Right common carotid artery plus branches (tissue), 1 donor: Measurements from ENCODE around the gene FAM120AOS.

DNA sequence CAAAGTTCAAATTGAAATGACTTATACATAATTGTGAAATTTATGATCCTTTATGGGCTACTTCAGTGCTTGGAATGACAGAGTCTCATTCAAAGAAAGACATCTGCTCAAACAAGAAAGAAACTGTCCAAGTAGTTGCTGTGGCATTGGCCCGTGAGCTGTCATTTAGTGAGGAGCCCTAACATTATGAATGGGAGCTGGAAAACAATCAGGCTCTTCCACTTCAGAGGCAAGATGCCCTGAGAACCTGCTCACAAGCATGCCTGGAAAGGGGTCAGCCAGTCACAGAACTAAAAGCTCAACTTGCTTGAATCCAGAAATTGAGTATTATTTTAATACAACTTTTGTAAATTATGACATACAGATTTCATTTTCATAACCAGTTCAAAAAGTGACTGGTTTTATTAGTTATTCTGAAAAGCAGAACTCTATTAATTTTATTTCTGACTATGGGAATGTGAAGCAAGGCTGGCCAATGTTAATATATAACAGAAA lies 63.3 kb downstream of the AUH start:
- PRO-cap: no peak

DNA sequence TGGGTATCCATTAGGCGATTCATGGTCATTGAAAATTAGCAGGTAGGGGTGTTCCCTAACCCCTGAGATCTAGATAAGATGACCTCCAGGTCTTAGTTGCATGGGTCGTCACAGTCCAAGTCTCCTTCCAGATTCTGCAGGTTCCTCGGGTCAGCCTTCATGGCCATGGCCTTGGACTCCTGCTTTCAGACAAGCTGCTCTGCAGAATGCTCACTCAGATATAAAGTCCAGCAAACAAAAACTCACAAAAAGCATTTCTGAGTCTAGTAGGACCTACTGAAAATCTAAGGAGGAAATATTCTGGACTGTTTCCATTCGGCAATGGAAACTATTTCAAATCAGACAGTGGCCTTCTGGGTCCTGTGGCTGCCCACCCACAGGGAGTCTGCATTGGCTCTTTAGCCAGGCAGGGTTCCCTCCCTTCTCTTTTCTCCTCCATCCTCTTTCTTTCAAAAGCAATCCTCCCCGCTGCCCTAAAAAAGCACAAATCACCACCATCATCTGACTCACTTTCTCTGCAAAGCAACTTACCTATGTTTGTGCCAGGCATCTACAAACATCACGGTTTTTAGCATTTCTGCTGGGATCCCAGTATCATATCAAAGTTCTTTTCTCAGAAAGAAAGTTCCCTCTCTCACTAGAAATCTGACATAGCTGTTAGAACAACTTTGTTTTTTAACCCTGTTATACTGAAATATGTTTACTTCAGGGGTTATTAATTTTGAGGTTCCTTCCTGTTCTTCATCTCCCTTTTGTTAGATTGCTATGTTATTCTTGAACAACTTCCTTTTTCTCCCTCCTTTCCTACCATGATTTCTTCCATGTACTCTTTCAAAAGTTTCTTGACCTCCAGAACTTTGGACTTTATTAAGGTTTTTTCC lies 20.3 kb downstream of the NFIL3 start:
- PRO-cap: no peak

- PRO-cap: no peak
These were observed 165.4 kb upstream of the NFIL3 start for GRCh38 chr9:91588953-91589439.

DNA sequence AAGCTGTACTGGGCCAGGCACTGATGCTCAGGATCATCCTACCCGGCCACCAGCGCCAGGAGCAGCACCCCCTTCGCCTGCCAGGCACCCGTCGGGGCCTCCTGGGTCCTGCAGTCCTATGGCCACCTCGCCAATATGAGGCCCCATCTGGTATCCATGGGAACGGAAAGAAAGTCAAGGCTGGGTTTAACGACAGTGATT lies 132.6 kb downstream of the ROR2 start:
- PRO-cap: no peak

GRCh38 chr9:91824475-91824814 lies 125.6 kb downstream of the ROR2 start:
- PRO-cap: no peak

DNA sequence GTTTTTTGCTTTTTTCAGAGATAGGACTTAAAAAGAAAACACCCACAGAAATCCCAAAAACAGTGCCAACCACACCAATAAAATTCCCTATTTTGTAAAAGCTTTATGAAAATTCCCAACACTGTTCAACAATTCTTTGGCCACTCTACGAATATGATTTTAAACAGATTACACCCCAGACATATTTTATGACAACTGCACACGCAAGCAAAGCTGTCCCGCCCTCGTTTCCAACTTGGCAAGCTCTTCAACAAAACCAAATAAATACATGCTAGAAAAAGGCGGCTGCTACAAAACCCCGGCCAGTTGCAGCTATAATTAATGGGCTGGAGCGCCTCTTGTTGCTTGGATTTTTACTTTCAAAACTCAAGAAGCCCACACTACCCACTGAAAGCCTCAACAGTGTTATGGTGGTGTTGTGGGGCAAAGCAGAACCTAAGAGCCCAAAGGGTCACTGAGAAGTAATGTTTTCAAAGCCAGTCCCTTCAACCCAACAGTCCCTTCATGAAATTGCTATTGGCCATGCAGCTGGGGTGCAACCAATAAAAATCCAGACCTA lies 4.3 kb downstream of the ROR2 start:
- PRO-cap: bidirectional peak, plus-strand start at position 321 of the sequence, minus-strand start at position 155 of the sequence

DNA sequence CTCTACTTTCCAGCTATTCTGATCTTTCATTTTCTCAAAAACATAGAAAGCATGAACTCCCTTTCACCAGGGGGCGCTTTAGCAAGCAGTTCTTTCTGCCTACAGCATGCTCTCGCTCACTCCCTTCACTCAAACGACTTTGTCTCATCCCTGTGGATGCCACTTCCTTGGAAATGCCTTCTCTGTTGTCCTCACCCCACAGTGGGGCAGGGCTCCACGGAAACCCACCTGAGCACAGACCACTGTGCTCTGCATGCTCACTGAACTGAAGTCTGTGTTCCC lies 4.8 kb upstream of the ROR2 start:
- PRO-cap: no peak

- PRO-cap: no peak
These were observed 17.2 kb downstream of the SPTLC1 start for GRCh38 chr9:92097803-92098564.

- PRO-cap: no peak
These were observed 2.5 kb upstream of the IARS1 start for GRCh38 chr9:92295784-92296692.

GRCh38 chr9:92616188-92617308 lies 53.4 kb downstream of the IPPK start:
- PRO-cap: bidirectional peak, plus-strand start at chr9:92616943, minus-strand start at chr9:92616840

DNA sequence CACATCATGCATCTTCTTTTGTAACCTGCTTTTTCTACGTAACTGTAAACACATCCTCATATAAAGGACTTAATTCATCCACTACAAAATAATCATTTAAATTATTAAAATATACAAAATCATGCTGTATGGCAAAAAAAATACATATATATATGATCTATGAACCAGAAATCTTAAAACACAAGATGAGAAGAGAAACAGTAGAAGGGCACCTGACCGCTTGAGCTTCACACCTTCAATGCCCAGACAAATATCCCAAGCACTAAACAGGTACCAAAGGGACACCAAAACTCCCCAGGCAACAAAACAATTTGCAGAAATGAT lies 4.3 kb downstream of the IPPK start:
- PRO-cap: no peak

- PRO-cap: unidirectional peak, plus-strand start at chr9:92669232
These were observed 1.1 kb downstream of the IPPK start for GRCh38 chr9:92668733-92669333.

GRCh38 chr9:93033332-93034234 lies 24.9 kb upstream of the SUSD3 start:
- PRO-cap: no peak

DNA sequence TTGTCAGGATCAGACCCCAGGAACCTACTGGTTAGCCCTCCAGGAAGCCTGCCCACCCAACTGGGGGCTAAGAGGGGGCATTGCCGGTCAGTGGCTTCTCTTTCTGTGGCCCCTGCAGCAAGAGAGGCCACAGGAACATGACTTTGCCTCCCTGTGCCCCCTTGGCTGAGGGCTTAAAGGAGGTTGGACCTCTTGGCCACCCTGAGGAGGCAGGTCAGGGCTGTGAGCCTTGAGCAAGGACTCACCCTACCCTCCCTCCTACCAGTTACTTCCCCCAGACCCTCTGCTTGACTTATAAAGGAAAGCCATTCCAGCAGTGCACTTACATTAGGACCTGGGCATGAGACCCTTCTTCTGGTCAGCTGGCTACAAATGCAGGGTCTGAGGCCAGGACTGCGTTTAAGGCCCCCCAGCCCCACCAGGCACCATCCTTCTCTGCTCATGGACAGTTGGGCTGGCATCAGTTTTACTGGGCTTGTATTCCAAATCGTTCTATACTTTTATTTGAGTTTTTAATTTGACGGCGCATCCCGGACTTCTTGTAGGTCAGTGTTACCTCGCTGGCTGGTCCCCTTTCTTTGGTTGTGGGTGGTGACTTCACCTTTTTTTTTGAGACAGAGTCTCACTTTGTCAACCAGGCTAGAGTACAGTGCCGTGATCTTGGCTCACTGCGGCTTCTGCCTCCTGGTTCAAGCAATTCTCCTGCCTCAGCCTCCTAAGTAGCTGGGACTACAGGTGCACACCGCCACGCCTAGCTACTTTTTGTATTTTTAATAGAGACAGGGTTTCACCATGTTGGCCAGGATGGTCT lies 5.2 kb downstream of the SUSD3 start:
- PRO-cap: no peak

DNA sequence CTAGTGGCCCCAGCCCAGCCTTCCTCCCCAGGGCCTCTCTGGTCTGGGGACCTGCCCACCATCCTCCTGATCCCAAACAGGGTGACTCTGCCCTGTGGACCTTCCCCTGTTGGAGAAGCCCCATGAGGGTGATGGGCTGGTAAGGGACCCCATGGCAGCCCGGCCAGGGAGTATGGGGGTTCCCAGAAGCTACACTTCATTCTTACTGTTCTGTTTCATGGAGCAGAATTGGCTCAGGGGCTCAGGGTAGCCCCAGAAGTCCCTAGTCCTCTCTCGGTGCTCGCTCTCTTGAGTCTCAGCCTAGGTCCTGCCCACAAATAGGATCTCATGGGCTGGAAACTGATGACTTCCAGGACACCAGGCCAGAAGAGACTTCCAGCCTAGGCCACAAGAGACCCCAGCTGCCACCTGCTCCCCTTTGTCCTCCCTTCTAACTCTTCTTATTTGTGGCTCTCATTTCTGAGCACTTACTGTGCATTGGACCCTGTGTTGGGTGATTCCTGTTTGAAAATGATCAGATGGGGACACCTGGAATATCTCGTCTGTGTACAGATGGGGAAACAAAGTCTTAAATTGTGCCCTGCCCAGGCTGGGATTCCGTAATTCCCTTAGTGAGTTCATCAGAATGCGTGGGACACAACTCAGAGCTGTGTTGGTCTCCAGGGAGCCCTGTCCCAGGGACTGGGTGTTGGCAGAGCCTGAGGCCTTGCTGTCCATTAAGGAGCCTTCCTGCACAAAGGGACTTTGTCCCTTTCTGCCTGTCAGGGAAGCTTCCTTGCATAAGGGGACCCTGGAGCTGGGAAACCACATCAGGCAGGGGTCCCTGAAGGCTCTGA lies 1.2 kb downstream of the CARD19 start:
- PRO-cap: no peak

DNA sequence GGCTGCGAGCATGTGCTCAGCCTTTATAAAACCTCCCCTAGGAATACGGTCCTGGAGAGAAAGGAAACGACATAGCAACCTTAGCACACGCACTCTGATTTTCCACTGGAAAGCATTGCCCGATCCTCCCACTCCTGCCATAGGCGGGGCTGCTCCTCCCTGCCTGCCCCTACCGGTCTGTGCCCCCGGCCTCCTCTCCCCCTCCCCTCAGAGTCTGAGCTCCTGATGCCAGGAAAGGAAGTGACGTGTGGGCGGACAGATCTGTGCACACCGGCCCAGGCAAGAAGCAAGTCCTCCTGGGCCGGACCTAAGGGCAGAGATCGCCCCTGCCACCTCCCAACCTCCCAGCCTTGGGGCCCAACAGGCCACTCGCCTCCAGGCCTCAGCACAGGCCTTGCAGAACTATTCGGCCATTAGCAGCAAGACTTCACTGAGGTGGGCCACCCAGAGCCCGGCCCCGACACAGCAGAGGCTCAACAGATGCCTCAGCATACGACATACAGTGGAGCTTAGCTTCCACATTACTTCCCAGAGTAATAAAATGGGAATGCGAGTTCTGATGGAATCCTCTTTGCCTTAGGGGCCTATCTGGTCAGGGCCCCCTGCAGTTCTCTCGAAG lies 7.1 kb downstream of the NINJ1 start:
- PRO-cap: bidirectional peak, plus-strand start at position 264 of the sequence, minus-strand start at position 96 of the sequence

DNA sequence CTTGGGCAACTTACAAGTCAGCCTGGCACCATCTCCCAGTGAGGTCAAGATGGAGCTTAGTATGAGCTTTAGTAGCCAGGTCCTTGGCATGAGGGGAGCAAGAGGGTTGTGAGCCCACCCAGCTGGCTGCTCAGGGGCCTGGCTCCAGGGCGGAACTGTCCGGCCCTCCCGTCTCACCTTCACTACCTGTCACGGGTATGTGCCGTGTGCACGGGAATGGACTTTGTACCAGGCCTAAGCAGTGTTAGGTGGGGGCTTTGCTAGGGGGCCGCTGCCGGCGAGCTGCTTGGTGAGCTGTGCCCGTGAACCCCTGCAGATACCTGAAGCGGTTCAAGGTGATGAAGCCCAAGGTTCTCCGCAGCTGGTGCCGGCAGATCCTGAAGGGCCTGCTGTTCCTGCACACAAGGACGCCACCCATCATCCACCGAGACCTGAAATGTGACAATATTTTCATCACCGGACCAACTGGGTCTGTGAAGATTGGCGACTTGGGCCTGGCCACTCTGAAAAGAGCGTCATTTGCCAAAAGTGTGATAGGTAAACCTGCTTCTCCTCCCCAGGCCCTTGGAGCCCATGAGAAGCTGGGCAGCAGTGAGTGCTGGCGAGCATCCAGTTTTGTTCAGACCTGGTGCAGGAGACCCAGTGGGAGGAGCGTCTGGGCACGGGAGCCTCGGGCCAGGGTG lies 46.8 kb downstream of the WNK2 start:
- PRO-cap: no peak

- PRO-cap: no peak
These were observed 84.8 kb downstream of the WNK2 start for GRCh38 chr9:93268378-93269414.

GRCh38 chr9:93447303-93447618 lies 4.2 kb upstream of the FAM120A start:
- PRO-cap: no peak

DNA sequence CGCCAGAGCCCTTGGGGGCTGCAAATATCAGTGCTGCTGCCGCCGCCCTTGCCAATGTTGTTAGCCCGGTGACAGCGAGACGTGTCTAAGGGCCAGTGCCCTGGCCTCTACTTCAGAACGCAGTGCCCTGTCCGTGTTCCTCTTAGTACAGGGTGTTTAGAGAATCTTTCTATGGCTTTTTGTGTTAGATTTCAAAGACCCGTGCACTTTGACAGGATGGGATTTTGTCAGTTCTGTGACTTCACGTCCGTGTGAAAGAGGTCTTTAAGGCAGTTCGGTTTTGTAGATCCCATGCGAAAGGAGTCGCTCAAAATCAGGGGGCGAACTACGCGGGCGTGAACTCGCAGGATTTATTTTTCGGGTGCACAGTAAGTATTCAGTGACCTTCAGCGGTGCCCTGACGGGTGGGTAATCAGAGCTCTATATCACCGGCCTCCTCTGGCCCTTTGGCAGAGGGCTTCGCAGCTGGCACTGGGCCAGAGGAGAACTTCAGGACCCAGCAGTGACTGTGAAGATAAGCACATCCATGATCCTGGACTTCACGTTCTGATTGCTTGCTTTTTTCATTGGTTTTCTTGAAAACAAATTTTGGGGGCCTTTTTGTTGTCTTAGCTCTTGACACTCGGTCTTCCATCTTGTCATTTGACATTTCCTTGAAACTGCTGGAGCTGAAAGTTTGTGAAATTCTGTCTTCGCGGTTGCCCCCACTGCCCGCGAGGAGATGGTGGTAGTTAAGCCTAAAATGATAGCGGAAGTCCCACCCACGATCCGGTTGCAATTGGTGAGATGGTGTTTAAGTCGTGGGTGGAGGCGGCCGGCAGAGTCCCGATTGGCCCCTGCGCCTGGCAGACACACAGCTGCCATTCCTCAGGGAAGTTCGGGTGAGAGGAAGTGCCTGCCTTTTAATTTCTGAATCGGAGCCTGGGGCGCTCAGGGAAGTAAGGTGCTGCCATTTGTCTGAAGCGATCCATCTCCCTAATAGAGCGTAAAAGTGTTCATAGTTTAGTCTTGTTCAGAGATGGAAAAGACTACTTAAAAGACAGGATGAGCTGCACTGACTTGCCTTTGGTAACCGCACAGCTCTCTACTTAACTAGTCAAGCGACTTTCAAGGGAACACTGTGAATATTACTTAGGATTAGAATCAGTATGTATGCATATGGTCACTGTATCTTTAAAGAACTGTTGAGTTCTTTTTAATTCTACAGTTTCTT lies at the start of gene FAM120AOS:
TSS of gene FAM120AOS (minus strand) at position 739 of the 1,213 bp plus-strand sequence.
- PRO-cap: bidirectional peak, plus-strand start at position 95 of the sequence, minus-strand start at position 87 of the sequence; bidirectional peak, plus-strand start at position 912 of the sequence, minus-strand start at position 759 of the sequence